GM12891 (cell line): Measurements from ENCODE around the gene BRINP1.

DNA sequence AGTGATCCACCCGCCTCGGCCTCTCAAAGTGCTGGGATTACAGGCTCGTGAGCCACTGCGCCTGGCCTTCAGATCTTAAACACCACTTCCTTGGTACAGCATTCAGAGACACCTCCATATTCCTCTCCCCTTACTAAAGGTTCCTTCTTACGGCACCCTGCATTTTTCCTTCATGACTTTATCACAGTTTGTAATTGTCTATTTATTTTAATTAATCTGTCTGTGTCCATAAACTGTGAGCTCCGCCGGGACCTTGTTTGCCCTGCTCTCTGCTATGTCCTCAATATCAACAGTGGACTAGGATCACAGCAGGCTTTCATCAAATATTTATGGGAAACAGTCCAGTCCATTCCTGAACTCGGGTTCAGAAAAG, 697 bp upstream of the ATP6V1G1 start:
- RRBS = no CpG with 5 or more reads among the region's 8 CpGs

- RRBS = no CpG with 5 or more reads among the region's 7 CpGs
Observed at GRCh38 chr9:114643569-114644797, 13.6 kb downstream of the TEX53 start.

DNA sequence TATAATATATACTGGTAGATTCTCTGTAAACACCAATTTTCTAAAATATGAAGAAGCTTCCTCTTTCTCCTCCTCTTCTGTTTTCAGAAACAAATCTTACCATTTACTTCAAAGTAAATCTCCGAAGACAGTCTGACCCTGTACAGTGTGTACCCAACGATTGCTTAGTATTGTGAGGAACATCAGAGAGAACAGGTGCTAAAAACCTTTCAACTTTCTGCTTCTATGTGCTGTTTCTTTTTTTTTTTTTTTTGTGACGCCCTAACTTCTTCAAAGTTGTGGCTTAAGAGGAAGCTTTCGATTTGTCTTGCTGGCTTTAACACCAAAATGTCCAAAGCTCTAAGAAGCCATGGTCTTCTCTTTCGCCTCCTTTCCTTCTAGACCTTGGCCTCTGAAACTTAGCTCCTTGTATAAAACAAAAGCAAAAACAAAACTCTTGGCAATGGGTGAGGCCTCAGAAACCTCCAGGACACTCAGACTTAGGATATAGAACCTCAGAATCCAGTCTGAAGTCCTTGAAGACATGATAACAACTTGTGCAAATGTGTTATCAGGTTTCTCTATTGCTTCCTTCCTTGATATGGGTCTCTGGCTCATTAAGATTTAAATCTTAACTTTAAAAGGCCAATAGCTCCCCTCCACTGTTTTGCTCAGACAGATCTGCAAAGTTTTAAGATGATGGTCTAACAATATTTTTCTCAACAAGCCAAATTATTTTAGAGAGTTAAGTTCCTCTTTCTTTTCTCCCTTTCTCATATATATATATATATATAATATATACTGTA, 1.1 kb downstream of the TNFSF8 start:
- RRBS = no CpG with 5 or more reads among the region's 5 CpGs

DNA sequence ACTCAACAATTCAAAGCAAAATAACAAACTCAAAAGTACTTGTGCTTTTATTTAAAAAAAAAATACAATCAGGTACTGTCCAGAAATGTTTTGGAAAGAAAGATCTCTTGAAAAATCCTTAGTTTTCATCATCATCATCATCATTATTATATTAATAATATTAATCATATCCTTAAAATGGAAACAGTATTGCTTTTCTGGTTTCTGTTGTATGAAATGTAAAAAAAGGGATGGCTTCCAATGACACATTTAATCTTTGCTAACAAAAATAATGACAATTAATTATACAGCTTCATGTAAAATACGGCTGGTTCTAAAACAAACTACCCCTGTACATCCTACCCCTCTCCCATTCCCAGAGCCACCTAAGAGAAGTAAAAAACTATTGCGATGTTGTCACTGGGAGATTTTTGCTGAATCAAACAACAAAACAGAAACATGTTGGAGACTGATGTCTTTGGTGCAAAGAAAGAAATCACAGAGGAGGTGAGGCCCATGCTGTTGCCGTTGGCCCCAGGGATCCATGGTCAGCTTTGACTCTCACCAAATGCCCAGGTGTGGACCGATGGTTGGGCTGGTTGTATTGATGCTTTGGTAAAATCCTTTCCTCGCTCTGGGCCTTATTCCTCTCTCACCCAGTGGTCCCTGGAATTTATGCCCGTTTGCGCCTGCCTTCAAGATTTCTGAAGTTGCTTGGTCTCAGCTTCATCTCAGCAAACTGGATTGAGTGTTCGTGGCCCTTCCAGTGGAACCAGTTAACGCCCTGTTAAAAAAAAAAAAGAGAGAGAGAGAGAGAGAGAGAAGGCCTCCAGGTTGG, 90.3 kb upstream of the TNFSF8 start:
- RRBS = no CpG with 5 or more reads among the region's 9 CpGs

DNA sequence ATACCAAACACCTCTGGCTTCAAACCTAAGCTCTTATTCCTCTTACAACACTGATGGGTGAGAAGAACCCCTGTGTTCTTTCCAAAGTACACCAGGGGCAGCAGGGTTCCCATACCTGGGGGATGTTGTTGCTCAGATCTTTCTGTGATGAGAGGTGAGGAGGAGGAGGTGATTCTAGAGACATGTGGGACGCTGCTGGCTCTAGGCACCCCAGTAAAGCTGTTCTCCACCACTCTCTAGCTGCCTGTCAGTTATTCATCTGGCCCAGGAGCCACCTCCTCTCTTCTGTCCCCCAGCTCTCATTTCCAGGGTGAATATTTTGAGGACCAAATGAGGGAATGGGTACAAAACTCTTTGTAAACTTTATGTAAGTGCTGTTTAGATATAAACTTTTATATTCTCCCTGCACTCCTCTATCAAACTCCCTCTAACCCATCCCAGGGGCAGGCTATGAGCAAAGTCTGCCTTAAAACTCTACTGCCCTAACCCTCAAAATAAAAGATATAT, 754 bp downstream of the TNC start:
- RRBS = no CpG with 5 or more reads among the region's 1 CpG

DNA sequence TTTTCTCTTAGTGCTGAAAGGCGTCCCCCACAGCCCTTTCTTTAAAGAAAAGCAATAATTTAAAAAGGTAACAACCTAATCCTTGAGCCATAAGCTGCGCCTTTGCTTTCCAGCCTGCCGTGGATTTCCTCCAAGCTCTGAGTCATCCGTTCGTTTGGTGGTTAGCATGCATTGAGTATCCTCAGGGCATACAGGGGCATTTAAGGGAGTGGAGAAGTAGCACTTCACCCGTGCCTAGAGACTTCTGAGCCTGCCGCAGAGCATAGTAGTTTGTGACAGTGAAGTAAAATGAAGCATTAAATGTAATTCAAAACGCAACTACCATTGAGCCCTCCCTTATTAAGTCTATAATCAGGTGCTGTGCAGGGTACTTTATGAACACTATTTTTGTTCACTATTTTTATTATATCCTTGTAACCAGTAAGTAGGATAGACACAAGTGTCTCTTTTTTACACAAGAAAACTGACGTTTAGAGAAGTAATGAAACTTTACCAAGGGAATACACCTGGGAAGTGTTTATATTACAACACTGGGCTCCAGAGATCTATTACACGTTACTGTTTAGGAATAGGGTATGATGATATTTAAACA, 1.0 kb upstream of the TNC start:
- RRBS = no CpG with 5 or more reads among the region's 10 CpGs

GRCh38 chr9:115466440-115467340, 348.7 kb upstream of the TNC start:
- RRBS = no CpG with 5 or more reads among the region's 10 CpGs

DNA sequence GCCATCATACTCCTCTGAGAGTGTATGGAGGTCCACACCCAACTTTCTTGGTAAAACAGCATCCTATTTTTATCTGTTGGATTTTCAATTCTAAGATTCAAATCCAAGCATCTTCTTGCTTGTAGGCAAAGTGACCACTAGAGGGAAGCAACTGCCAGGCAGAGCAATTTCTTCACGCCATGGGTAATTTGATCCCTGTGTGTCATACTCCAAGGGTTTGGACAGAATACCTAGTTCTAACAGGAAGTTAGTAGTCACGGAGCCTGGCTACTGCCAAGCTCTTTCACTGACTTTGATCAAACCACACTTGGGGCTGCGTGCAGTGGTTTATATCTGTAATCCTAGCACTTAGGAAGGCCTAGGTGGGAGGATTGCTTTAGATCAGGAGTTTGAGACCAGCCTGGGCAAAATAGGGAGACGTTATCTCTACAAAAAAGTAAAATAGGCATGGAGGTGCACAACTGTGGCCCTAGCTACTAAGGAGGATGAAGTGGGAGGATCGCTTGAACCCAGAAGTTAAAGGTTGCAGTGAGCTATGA, 473.7 kb upstream of the TNC start:
- RRBS = no CpG with 5 or more reads among the region's 5 CpGs

DNA sequence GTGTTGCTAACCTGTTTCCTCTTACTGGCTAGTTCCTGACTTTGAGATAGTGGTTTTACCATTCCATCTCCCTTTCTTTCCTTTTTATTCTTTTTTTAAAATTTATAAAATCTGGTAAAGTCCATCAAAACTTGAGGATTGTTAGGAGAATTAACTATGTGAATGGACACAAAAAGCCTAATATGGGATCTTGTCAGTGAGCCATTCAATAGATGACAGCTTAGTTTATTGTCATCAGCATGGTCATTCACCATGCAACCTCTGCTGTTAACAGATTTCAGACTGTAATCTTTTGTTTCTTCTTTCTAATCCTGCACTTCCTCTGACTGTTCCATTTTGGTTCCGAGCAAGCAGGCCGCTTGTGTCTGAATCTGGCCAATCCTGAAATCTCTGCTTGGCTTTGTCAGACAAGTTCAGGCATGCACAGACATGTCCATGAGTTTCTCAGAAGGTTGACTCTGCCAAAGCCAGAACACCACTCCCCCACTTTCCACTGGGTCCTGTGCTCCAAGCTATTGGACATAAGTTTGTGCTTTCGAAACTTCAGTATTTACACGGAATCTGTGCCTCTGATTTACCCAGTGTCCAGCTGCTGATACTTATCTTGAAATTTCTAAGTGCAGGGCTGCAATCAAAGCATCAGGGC, 209.6 kb upstream of the PAPPA start:
- RRBS = no CpG with 5 or more reads among the region's 4 CpGs

DNA sequence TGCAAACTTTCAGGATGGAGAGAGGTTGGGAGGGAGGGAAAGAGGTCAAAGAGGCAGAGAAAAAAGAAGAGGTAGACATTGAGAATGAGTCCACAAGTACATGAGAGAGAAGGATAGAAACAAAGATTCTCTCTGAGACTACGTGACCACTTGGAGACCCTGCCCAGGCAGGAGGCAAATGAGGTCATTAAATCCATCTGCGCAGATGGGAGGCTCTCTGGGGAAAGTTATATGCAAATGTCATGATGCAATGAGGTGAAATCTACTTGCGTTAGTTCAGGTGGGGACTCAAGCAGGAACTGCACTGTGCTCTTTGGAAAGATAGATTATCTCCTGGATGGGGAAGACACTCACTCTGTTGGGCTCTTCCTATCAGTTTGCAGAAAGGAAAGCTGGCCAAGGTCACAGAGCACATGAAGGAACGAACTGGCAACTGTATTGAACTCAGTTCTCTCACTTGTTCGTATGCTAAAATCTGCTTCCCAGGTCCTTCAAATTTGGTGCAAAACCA, 241.7 kb downstream of the PAPPA start:
- RRBS = no CpG with 5 or more reads among the region's 5 CpGs

DNA sequence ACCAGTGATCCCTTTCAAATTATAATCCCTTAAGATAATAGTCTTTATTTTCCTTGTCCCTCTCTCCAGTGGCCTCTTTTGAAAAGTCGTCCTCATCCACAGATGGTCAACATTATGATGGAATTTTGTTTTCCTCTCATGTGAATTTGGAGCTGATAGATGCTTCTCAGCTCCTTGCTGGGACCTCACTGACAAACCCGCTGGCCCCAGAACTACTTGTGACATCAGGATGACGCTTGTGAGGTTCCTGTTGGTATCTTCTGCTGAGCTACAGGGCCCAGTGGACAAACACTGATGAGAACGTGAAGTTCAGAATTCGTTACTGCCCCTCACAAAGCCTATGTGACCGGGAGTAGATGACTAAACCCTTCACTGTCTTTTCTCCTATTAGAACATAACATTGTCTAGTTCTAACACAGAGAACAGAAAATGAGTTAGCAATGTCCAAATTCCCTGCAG, 143.5 kb upstream of the TRIM32 start:
- RRBS = no CpG with 5 or more reads among the region's 6 CpGs

- RRBS = no CpG with 5 or more reads among the region's 3 CpGs
Observed at GRCh38 chr9:116693032-116693573, 6.0 kb downstream of the TRIM32 start.

DNA sequence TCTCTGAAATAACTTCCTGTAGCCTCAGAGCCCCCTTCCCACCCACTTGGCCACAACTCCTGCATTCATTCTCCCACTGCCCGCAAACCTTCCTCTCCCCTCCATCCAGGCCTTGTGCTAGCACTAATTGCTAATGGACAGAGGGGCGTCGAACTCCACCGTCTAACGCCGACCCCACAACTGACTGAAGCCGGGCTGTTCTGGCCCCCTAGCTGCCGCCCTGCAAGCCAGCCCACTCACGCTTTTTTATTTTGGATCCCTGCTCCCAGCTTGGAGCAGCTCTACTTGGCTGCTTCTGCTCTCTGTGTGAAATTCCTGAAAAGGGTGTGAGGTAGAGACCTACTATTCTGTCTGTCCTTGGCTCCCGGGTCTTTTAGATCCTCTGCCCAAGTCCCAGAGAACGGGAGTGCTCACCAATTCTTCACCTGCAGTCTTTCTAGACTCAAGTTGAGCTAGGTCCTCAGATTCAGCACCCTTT, 737 bp upstream of the ASTN2 start:
- RRBS = no CpG with 5 or more reads among the region's 11 CpGs

GRCh38 chr9:117725386-117725641, 21.1 kb downstream of the TLR4 start:
- RRBS = no CpG with 5 or more reads among the region's 2 CpGs

DNA sequence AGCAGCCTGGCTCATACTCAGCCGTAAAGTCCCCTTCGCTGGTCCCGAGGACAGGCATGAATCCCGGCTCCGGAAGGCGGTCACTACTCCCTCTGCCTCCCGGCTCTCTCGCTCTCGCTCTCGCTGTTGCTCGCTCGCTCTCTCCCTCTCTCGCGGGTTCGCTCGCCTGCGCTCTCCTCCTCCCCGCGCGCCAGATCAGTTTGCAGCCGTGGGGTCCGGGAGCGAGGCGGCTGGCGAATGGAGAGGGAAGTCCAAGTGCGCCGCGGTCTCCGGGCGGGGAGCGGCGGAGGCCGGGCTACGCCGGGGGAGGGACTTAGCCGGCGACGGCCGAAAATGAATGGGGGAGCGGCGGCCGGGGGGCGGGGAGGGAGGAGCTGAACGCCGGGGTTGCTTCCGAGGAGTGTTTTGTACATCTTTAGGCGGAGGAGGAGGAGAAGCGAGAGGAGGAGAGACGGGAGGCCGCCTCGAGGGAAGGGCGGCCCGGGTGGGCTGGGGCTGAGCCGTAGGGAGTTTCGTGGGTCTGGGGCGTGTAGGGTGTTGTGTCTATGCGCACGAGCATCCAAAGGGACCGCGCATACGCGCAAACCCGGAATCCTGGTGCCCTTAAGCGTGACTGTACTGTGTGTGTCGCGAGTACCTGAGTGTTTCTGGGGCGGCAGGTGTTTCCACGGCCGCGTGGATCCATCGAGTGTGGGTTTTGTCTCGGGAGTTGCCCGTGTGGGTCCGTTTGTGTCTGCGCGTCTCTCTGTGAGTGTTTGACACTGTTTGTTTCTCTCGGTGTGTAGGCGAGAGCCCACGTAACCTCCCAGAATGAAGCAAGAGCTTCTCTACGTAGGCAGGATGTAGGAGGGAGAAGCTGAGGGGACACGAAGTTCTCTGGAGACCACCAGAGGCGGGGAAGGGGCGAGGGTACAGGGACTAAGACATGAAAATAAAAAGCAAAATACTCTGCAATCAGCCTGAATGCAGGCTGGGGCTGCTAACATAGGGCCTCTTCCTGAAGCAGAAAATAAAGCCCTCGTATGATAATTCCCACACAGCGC, at the start of gene BRINP1:
TSS of gene BRINP1 (minus strand) at position 239 of the 1,043 bp plus-strand sequence.
- RRBS = 19% methylated on average over 10 of the region's 85 CpGs

DNA sequence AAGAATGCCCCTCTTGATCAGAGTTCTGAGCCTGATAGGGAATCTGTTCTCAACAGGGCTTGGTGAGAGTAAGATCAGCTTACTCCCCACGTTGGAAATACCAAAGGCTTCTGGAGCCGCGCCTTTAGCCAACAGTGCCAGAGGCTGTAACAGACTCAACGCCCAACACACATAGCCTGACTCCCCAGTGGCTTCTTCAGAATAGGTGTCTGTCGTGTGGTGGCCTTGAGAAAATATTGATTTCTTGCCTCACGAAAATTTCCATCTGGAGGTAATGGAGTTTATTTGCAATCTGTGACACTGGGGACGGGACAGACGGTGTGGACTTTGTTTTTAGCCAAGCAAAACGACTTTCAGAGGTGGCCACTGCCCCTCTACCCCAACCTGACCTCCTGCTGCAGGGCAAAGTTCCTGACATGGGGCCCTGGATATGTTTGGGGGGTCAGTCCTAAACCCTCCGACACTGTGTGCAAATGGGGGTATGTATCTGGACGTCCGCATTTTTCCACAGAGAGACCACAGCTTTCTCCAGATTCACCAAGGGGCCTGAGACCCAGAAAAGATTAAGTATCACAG, 189.3 kb downstream of the CDK5RAP2 start:
- RRBS = no CpG with 5 or more reads among the region's 12 CpGs

GRCh38 chr9:120411797-120412563, 168.0 kb downstream of the CDK5RAP2 start:
- RRBS = no CpG with 5 or more reads among the region's 6 CpGs

DNA sequence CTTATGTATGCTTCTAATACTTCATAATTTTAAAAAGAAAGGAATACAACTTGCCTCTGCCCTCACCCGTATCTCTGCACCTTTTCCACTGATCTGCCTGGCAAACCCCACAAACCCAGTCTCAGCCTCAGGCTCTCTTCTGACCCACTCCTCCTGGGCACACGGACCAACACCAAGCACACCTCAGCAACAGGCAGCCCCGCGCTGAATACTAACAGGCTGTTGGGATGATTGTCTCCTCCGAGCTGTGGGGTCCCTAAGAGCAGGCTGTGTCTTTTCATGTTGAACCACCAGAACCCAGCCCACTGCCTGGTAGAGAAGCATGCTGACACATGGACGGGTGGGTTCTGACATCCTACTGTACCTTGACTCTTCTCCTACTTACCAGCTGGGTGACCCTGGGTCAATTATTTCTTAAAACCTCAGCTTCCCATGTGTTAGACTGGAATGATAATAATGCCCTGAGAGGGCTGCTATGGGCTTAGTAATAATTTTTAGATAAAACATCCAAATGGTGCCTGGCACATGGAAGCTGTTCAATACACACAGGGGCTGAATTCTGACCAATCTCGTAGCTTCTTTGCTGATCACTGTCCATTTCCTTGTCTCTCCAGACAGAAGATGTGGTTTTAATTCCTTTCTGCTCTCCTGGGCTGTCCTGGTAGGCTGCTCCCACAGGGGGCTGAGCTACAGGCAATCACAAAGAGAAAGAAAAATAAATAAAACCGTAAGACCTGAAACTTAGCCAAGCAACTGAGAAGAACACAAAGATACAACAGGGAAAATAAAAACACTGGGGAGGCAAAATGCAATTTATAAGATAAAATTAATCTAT, 136.7 kb downstream of the CDK5RAP2 start:
- RRBS = no CpG with 5 or more reads among the region's 8 CpGs

- RRBS = no CpG with 5 or more reads among the region's 4 CpGs
Observed at GRCh38 chr9:120528504-120528968, 51.4 kb downstream of the CDK5RAP2 start.